Esophagus squamous epithelium (tissue), 4 donors: ENCODE data around the genes MRPS11 and AEN.

DNA sequence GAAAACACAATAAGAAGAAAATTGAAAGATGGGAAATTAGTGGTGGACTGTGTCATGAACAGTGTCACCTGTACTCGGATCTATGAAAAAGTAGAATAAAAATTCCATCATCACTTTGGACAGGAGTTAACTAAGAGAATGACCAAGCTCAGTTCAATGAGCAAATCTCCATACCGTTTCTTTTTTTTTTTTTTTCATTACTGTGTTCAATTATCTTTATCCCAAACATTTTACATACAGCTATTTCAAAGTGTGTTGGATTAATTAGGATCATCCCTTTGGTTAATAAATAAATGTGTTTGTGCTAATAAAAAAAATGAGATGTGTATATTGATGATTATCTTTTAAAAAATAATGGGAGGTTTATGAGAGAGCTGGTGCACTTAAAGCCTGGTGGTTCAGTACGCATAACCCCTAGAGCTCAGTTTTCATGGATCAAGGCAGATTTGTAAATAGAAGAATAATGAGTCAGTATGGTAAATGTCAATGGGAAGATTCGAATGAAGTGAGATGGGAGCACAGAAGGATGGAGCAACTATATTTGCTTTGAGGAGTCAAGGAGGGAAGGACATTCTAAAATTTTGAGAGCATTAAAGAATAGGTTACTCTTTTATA lies 35.2 kb downstream of the AKAP13 start:
- PRO-cap, result no peak
- RAMPAGE, long total RNA, 4 experiments, result no peak in any of the 4 experiments

GRCh38 chr15:85436507-85436819 lies 56.1 kb downstream of the AKAP13 start:
- PRO-cap, result no peak
- RAMPAGE, long total RNA, 4 experiments, result no peak in any of the 4 experiments

GRCh38 chr15:85445647-85446510 lies 65.5 kb downstream of the AKAP13 start:
- PRO-cap, result no peak
- RAMPAGE, long total RNA, 4 experiments, result no peak in any of the 4 experiments

- PRO-cap, result bidirectional peak, plus-strand start at chr15:85545495, minus-strand start at chr15:85545370
- RAMPAGE, long total RNA, 4 experiments, result no peak in any of the 4 experiments
Observed at GRCh38 chr15:85545060-85545705, 164.8 kb downstream of the AKAP13 start.

GRCh38 chr15:85619907-85620655 lies 174.6 kb downstream of the KLHL25 start:
- PRO-cap, result no peak
- RAMPAGE, long total RNA, 4 experiments, result no peak in any of the 4 experiments

DNA sequence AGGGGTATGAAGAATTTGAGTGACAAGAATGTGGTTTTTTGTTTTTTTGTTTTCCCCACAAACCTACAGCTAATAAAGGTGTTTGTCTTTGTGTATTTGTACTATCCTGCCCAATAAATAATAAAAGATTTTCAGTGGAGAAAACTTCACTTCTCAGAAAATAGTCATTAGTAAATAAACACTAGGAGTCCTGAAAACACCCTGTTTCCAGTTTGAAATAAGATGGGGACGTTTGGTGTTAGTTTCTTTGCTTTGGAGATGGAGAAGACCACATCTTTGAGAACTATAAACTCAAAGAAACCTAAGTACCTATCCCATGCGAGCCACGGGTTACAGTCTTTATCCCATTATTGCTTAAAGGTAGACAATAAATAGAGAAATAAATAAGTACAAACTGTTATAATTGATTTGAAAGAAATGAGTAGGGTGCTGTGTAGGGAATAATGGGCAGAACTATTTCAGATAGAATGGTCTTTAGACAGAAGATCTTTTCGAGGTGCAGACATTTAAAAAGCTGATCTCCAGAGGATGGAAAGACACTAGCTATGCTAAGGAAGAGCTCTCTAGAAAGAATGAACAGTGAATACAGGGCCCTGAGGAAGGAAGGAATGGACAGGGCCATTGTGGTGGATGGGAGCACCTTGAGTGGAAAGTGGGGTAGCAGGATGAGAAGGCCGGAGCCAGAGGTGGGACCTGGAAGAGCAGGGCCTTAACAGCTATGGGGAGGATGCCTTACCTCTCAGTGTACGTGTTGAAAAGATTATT lies 172.7 kb downstream of the KLHL25 start:
- PRO-cap, result no peak
- RAMPAGE, long total RNA, 4 experiments, result no peak in any of the 4 experiments

DNA sequence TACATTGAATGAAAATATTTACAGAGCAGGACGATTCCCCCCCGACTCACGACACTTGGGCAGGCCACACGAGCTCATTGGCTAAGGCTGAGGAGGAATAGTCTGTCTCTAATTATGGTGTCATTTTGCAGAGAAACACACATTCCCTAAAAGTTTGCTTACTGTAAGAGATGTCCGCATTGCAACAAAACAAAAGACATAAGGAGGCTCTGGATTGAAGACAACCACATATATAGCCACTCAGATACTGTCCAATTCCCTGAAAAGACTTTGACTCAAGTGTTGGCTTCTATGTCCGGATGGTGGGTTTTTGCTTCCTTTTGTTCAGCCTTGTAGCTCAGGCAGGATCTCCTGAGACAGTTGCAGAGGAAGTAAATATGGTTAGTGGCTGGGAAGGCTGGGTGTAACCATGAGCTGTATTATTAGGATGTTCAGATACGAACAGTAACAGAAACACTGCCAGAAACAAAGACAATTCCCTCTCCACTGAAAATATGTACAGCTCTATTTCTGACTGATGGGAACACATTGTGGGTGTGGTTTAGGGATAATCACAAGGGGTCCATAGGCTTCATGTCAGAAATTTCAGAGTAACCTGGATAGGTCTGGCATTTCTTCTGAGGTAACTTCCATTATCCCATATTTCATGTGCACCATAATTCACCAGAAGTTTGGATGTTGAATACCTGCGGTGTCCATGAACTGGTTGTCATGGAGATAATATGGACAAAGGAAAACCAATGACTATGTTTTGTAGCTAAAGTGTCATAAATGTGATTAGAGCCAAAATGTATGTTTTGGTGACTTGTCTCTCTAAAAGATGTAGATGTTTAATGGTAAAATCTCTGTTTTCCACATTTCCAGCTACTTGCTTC lies 170.2 kb downstream of the KLHL25 start:
- PRO-cap, result no peak
- RAMPAGE, long total RNA, 4 experiments, result no peak in any of the 4 experiments

DNA sequence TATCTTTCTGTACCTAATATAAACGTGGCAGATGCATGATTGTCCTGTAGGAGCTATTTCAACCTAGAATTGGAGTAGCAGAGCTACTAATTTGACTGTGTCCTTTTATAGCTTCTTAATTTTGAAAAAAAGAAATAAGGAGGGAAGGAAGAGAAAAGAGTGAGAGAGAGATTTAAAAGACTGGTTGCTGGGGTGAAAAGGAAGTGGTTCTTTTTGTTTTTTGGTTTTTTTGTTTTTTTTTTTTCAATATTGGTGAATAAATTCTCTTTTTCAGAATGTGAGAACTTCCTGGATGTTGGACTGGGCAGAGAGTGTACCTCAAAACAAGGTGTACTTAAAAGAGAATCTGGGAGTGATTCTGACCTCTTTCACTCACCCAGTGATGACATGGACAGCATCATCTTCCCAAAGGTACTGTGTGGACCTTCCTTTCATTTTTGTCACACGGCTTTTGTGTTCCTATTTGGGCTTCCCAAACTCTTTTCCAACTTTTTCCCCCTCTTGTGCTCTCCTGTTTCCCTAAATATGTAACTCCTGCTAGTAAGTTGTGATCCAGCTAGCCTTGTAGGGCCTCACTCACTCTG lies 149.1 kb downstream of the KLHL25 start:
- PRO-cap, result no peak
- RAMPAGE, long total RNA, 4 experiments, result no peak in any of the 4 experiments

DNA sequence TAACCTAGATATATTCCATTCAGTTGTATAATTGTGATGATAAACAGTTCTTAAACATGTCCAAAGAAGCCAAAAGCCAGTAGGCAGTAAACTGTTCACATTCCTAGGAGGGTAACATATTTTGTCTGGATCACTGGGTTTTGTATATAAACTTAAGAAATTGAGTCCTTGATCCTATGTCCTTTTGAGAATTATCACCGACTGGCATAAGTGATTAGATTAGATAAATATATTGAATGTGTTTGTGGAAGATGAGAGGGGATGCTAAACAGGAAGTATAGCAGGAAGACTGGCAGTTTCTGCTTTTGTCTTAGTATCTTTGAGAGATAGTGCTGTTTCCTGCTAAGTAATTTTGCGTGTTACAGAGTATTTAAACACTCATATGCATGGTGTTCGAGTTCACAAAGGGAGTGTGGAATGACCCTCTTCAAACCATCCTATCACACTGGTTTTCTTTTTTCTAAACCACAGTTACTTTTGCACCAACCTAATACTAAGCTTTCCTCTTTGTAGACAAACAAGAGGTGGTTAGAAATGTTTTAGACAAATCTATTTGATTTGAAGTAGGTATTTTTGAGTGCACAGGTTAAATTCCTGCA lies 106.1 kb downstream of the KLHL25 start:
- PRO-cap, result bidirectional peak, plus-strand start at position 381 of the sequence, minus-strand start at position 294 of the sequence
- RAMPAGE, long total RNA, 4 experiments, result no peak in any of the 4 experiments

GRCh38 chr15:85707536-85708309 lies 87.0 kb downstream of the KLHL25 start:
- PRO-cap, result bidirectional peak, plus-strand start at chr15:85707916, minus-strand start at chr15:85707904
- RAMPAGE, long total RNA, 4 experiments, result no peak in any of the 4 experiments

- PRO-cap, result bidirectional peak, plus-strand start at chr15:85772999, minus-strand start at chr15:85772797
- RAMPAGE, long total RNA, 4 experiments, result no peak in any of the 4 experiments
Observed at GRCh38 chr15:85772501-85773297, 22.0 kb downstream of the KLHL25 start.

DNA sequence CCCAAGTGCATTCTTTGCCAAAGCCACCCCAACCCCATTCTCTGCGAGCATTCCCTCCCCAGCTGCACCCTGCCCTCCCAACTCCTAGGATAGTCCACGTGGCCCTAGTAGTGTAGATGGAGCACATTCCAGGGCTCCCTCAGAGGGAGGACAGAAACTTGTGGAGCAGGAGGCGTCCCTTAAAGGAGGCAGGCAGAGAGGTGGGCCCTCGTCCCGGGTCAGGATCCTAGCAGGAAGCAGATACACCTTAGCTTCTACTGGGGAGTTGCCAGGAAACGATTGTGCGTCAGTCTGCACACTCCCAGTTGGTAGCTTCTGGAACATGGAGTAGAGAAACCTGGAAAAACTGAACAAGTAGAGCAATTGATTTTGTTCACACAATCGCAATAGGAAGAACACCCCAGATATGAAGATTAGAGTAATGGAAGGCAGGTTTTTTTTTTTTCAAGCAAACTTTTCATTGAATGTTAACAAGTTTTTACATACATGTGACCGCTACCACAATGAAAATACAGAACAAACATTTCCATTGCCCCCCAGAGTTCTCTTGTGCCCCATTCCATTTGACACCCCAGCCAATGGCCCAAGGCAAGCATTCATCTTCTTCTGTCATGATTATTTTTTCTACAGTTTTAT lies 44.0 kb upstream of the KLHL25 start:
- PRO-cap, result no peak
- RAMPAGE, long total RNA, 4 experiments, result no peak in any of the 4 experiments

GRCh38 chr15:86635352-86635618 lies 555.6 kb downstream of the AGBL1 start:
- PRO-cap, result no peak
- RAMPAGE, long total RNA, 4 experiments, result no peak in any of the 4 experiments

GRCh38 chr15:87944694-87945330 lies 311.7 kb downstream of the NTRK3 start:
- PRO-cap, result no peak
- RAMPAGE, long total RNA, 4 experiments, result no peak in any of the 4 experiments

GRCh38 chr15:88015197-88015586 lies 241.3 kb downstream of the NTRK3 start:
- PRO-cap, result no peak
- RAMPAGE, long total RNA, 4 experiments, result no peak in any of the 4 experiments

DNA sequence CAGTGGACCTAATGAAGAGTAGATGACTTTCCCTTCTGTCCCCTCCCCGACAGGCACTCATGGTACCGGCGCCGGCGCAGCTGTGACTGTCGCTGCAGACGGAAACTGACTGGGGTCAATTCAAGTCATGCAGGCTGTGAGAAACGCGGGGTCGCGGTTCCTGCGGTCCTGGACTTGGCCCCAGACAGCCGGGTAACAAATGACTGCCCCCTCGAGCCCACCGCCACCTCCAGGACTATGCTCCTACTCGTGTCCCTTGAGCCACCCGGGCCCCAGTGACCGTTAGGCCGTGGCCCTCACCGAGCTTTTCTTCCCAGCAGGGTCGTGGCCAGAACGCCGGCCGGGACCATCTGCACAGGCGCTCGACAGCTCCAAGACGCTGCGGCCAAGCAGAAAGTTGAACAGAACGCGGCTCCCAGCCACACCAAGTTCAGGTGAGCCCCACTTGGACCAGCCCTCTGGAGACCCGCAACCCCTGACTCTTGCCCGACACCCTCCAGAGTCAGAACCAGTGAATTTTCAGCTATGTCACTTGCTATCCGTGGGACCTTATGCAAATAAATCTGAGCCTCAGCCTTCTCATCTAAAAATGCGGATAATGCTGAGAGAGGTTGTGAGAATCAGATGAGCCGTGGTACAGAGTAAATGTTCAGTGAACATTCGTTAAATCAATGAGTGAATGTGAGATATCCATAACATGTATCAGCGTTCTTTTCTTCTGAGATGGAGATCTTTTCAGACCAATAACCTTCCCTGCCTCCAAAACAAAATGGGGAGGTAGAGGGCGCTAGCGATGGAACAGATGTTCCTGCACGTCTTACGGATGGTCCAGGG lies at the start of gene MRPS11:
Gene MRPS11, plus strand, starts transcription at position 118 of the 834 bp plus-strand sequence.
- PRO-cap, result no peak
- RAMPAGE, long total RNA, 4 experiments, result start-site peak on the plus strand in 4 of 4 experiments, centred at positions 103 to 113 of the sequence, 1,368 to 2,278 reads per replicate

- PRO-cap, result bidirectional peak, plus-strand start at chr15:88621337, minus-strand start at chr15:88621136; unidirectional peak, plus-strand start at chr15:88621525; bidirectional peak, plus-strand start at chr15:88621705, minus-strand start at chr15:88621640
- RAMPAGE, long total RNA, 4 experiments, result start-site peak on the plus strand in 3 of 4 experiments, at chr15:88621292-88621369 at its widest, 28 to 71 reads per replicate
Observed at GRCh38 chr15:88621032-88621857, at the start of gene AEN. Gene AEN (plus strand): TSS chr15:88621340.

DNA sequence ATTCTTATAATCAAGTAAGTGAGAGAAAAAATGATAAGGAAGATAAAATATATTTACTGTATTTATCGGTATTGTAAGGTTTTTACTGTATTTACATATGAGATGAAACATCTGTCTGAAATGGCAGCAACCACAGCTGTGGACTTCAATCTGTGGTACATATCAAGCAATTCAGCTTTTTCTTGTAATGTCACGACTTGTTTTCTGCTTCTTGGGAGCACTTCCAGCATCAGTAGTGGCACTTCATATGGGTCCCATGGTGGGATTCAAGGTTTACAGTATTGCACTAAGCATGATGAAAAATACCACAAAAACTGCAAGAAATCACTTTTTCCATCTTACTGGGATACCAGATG lies 3.7 kb upstream of the ISG20 start:
- PRO-cap, result unidirectional peak, minus-strand start at position 157 of the sequence
- RAMPAGE, long total RNA, 4 experiments, result no peak in any of the 4 experiments

DNA sequence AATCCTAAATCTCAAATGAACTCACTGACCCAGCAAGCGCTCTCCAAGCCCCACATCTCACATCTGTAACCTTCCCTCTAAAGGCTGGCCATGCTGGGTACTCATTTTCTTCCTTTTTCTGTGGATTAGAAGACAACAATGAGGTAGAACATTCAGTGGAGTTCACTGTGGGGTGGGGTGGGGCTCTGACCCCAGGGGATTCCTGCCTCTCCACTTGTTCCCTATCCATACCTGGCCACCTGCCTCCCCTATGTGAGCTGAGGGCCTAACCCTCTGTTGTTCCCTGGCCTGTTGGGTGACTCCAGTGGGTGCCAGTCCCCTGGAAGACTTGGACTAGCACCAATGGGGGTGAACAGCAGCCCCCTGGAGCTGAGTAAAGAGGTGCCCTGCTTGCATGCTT lies 8.2 kb downstream of the ACAN start:
- PRO-cap, result no peak
- RAMPAGE, long total RNA, 4 experiments, result no peak in any of the 4 experiments

DNA sequence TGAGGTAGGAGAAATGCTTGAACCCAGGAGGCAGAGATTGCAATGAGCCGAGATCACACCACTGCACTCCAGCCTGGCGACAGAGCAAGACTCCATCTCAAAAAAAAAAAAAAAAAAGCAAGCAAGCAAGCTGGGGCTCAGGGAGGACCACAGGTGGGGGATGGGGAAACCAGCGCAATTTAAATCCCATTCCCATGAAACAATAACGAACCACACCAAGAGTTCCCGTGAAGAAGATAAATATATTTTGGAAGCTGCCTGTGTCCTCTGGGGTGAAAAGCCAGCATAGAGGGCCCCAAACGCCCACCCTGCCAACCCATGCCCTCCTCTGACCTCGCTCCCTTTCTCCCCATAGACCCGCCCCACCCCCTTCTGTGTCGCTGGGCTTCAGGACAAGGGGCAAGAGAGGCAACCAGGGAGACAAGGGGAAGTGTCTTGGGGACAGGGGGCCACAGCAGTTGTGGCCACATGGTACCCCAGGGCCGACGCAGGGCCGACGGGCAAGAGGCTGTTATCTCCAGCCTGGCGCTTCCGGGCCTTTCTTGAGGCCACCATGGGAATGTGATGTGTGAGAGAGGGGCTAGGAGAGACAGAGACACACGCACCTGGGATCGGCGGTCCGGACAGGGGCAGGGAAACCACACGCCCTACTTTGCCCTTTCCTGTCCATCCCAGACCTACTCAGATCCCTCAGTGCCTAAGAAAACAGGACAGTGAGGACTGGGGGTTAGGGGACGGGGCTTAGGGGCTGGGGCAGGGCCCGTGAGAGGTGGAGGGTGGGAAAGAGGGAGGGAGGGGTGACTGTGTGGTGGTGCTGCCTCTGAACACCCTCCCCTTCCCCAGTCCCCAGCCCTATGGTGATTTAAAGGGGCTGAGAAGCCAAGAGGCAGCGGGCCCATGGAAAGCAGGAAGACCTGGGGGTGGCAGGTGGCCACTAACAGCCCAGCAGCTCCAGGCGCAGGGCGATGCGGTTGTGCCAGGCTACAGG lies 3.4 kb upstream of the HAPLN3 start:
- PRO-cap, result no peak
- RAMPAGE, long total RNA, 4 experiments, result no peak in any of the 4 experiments